Sigmoid colon (tissue), 4 donors: ENCODE results near the gene MYBBP1A.

DNA sequence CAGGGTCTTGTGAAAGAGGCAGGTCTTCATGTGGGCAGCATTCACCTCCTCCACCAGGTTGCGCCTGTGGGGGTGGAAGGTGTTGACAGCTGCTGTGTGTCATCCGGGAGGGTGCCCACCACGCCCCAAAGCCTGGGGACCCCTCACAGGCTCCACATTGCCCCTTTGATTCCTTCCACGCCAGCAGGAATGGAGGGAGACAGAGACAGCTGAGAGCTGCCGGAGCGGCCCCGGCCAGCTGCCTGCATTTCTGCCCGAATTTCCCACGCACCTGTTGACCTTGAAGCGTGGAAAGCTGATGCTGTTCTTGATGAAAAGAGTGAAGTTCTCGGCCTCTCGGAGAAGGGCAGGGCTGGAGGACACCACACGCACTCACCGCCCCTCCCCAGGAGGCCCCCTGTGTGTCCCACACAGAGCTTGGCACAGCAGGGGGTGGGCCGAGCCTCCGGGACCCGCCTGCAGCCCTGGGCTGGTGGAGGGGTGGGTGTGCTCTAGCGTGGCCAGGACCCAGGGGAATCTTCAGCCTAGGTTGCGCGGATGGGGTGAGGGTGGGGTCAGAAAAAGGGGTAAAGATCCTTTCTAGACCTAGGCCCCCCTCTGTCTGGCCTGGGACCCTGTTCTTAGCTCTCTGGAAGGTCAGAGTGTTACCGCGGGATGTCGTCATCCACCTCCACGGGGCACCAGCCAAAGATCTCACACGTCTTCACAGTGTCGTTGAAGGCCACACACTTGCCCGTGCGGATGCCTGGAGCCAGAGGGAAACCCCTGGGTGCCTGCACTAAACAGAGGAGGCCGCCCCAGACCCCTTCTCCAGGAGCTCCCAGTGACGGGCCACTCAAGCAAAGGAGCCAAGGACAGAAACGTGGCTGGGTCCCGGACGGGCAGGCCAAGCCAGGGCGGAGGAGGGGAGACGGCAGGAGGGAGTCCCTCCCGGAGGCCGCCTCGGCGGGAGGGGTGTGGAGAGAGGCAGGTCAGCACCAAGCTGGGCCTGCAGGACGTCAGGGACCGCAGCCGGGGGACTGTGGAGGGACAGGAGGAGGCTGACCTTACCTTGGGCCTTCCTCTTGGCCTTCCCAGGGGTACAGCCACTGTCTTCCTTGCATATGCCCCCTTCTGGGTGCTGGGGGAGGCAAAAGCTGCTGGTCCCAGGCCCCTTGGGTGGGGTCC, 10.8 kb upstream of the CAMKK1 start:
- PRO-cap = no peak
- RAMPAGE, long total RNA, 4 experiments = no peak in any of the 4 experiments

DNA sequence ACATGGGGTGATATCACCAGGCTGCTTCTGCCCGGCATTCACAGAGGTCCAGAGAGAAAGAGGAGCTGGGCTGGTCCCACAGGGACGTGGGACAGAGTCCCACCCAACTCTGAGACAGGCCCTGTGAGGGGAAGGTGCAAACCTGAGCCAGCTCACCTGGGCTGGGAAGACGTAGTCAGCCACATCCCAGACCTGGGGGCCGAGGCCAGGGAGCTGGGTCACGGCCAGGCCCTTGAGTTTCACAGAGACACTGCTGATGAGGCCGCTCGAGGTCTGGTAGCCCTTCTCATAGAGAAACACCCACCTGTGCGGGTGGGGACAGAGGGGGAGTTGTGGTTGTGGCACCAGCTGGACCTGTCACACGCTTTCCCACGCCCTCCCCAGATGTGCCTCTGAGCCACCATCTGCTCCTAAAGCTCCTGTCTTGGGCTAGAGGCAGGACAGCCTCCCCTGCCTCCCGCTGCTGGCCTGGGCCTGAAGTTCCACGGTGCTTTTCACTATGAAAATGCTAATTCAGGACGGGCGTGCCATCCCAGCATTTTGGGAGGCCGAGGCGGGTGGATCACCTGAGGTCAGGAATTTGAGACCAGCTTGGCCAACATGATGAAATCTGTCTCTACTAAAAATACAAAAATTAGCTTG, 11.1 kb downstream of the P2RX1 start:
- PRO-cap = no peak
- RAMPAGE, long total RNA, 4 experiments = no peak in any of the 4 experiments

DNA sequence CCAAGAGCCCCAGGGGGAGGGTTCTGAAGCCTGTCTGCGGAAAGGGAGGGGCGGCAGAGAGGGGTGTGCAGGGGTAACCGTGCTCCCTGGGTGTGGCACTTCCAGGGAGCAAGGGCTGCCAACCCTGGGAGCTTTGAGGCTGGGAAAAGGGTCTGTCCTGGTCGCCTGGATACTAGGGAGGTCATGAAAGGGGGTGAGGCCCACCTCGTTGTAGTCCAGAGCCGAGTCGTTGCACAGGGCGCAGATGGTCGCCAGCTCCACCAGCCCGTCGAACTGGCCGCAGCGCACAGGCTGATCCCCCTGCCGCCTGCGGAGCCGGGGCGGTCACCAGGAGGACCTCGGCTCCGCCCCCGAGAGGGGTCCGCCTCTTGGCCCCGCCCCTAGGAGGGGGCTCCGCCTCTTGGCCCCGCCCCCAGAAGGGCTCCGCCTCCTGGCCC, 19.7 kb downstream of the ATP2A3 start:
- PRO-cap = no peak
- RAMPAGE, long total RNA, 4 experiments = start-site peak on the minus strand in 1 of 4 experiments, centred at position 314 of the sequence, 14 reads per replicate

GRCh38 chr17:3965047-3965879, 1.0 kb upstream of the ATP2A3 start:
- PRO-cap = unidirectional peak, minus-strand start at chr17:3965186
- RAMPAGE, long total RNA, 4 experiments = no peak in any of the 4 experiments

DNA sequence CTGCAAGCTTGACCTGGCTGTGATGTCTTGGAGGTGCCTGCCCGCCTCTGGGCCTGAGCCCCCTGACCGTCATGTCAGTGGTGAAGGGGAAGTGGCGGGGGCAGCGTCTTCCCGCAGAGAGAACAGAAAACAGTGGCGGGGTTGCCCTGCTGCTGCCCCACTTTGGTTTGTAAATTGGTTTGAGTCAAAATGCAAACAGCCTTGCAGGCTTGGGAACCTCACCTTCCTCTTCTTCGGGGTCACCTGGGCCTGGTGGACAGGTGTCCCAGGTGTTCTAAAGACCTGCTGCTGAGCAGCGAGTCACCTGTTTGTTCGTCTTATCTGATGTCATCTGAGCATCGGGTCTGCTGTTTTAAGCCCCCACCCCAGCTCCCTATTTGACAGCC, 8.2 kb upstream of the ATP2A3 start:
- PRO-cap = no peak
- RAMPAGE, long total RNA, 4 experiments = no peak in any of the 4 experiments

- PRO-cap = no peak
- RAMPAGE, long total RNA, 4 experiments = no peak in any of the 4 experiments
These were observed 16.2 kb upstream of the ATP2A3 start for GRCh38 chr17:3980548-3980747.

- PRO-cap = no peak
- RAMPAGE, long total RNA, 4 experiments = no peak in any of the 4 experiments
These were observed 41.1 kb upstream of the ATP2A3 start for GRCh38 chr17:4005333-4005727.

DNA sequence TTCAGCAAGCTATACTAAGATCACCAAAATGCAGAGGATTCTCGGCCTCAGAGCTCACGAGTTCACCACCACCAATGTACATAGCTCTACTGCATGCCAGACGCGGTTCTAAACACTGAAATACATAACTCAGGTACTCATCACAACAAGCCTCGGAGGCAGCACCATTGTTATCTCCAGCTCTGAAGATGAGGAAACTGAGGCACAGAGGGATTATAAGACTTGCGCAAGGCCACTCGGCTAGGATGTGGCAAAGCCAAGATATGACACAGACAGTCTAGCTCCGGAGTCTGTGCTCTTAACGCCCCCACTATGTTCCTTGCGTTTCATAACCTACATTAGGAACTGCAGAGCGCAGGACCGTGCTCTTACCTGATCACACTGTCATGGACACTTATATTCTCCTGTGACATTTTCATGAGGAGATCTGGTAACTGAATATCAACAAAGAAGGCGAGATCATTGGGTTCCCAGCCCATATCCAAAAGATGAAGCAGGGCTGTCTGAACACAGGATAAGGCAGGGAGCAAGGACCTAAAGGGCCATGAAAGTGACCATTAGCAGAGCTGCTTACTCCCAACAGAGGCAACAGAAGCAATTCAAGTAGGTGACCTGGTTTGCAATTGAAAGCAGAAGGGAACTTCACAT, 85.1 kb downstream of the ZZEF1 start:
- PRO-cap = no peak
- RAMPAGE, long total RNA, 4 experiments = no peak in any of the 4 experiments

- PRO-cap = no peak
- RAMPAGE, long total RNA, 4 experiments = no peak in any of the 4 experiments
These were observed 80.6 kb downstream of the ZZEF1 start for GRCh38 chr17:4062075-4062775.

GRCh38 chr17:4140038-4140914, 2.6 kb downstream of the ZZEF1 start:
- PRO-cap = no peak
- RAMPAGE, long total RNA, 4 experiments = no peak in any of the 4 experiments

GRCh38 chr17:4163950-4164512, 21.0 kb downstream of the CYB5D2 start:
- PRO-cap = no peak
- RAMPAGE, long total RNA, 4 experiments = no peak in any of the 4 experiments

- PRO-cap = no peak
- RAMPAGE, long total RNA, 4 experiments = no peak in any of the 4 experiments
These were observed 32.7 kb upstream of the ANKFY1 start for GRCh38 chr17:4296380-4297009.

GRCh38 chr17:4340218-4341064, 26.0 kb downstream of the UBE2G1 start:
- PRO-cap = no peak
- RAMPAGE, long total RNA, 4 experiments = no peak in any of the 4 experiments

- PRO-cap = no peak
- RAMPAGE, long total RNA, 4 experiments = no peak in any of the 4 experiments
These were observed 24.6 kb upstream of the SPNS2 start for GRCh38 chr17:4474028-4474603.

DNA sequence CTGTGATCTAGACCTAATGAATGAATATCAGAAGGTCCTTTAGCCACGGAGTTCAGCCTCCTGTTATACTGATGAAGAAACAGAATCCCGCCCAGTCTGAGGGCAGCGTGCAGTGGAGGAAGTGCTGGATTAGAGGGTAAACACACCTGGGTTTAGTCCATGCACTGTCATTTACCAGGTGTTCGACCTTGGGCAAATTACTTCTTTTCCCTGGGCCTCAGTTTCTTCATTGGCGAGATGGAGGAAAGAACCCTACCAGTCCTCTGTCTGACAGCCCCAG, 2.3 kb upstream of the SPNS2 start:
- PRO-cap = no peak
- RAMPAGE, long total RNA, 4 experiments = no peak in any of the 4 experiments

DNA sequence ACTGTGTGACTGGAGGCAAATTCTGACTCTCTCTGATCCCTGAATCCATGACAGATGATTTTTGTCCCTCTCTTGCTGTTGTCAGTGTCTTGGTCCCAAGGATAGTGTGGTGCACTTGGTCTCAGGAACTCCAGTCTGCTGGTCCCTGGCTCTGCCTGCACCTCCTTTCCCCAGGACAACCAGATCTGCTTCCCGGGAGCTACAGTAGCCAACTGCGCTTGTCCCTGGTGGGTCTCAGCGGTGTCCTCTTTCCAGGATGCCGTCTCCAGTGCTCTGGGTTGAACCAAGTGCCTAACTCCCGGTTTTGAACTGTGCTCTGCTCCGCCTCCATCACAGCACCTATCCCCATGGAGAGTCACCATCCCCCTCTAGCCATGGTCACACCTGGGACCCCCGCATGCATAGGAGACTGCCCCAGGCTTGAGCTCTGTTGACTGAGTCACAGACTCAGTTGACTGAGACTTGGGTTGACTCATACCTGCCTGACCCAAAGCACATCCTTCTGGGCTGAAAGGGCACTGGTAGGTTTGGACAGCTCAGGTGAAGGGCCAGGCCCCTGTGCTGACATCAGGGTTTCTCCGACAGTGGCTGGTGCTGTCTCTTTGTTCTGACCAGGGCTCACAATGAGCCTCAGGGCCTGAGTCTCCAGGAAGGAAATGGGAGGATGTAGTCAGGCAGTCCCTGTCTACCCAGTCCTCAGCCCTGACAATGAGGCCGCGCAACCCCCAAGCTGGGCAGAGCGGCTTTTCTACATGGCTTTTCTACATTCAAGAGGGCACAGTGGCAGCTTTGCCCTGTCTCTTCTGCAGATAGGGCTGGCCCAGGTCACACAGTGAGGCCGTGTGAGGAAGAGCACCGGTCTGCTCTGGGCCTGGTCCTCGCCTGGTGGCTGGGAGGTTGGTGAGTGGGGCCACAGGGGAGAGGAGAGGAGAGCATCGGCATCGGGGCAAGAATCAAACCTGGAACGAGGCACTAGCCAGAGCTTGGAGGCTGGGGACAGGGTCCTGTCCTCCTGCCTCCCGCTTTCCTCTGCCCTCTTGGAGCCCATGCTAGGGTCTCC, 6.5 kb downstream of the SPNS2 start:
- PRO-cap = no peak
- RAMPAGE, long total RNA, 4 experiments = no peak in any of the 4 experiments

GRCh38 chr17:4532909-4533939, 22.0 kb downstream of the MYBBP1A start:
- PRO-cap = no peak
- RAMPAGE, long total RNA, 4 experiments = start-site peak on the plus strand in 1 of 4 experiments, at chr17:4533720-4533796 at its widest, 5 reads per replicate

- PRO-cap = no peak
- RAMPAGE, long total RNA, 4 experiments = no peak in any of the 4 experiments
These were observed 18.4 kb downstream of the MYBBP1A start for GRCh38 chr17:4536535-4537489.

GRCh38 chr17:4554979-4556387, at the start of gene MYBBP1A:
MYBBP1A (minus strand) TSS chr17:4555384.
- PRO-cap = bidirectional peak, plus-strand start at chr17:4555497, minus-strand start at chr17:4555384
- RAMPAGE, long total RNA, 4 experiments = start-site peak on the minus strand in 4 of 4 experiments, at chr17:4555331-4555391 at its widest, 30 to 95 reads per replicate

- PRO-cap = no peak
- RAMPAGE, long total RNA, 4 experiments = no peak in any of the 4 experiments
These were observed 5.3 kb upstream of the GGT6 start for GRCh38 chr17:4565656-4566077.